Placental pericyte (primary cell): ENCODE data around the gene CCDC6.

GRCh38 chr10:58816907-58817867, 304.5 kb downstream of the BICC1 start:
- CAGE, long polyA plus RNA = no peak

DNA sequence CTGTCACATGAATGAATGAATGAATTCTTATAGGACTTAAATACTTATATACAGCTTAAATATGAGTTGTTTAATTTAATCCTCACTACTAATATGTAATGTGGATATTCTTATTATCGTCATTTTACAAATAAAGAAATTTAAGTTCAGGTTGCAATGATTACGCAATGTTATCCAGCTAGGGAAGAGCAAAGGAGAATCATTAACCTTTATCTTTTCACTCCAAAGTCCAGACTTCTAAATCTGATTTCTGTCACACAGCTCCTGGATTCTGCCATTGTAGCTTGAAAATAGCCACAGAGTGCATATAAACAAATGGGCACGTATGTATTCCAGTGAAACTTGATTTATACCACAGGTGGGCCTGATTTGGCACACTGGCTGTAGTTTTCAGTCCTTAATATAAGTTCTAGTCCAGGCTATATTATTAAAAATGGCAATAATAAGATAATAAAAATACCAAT, 181.7 kb upstream of the PHYHIPL start:
- CAGE, long polyA plus RNA = no peak

- CAGE, long polyA plus RNA = no peak
Observed at GRCh38 chr10:59019050-59019408, 157.4 kb upstream of the PHYHIPL start.

GRCh38 chr10:59725736-59726157, 16.1 kb upstream of the SLC16A9 start:
- CAGE, long polyA plus RNA = no peak

DNA sequence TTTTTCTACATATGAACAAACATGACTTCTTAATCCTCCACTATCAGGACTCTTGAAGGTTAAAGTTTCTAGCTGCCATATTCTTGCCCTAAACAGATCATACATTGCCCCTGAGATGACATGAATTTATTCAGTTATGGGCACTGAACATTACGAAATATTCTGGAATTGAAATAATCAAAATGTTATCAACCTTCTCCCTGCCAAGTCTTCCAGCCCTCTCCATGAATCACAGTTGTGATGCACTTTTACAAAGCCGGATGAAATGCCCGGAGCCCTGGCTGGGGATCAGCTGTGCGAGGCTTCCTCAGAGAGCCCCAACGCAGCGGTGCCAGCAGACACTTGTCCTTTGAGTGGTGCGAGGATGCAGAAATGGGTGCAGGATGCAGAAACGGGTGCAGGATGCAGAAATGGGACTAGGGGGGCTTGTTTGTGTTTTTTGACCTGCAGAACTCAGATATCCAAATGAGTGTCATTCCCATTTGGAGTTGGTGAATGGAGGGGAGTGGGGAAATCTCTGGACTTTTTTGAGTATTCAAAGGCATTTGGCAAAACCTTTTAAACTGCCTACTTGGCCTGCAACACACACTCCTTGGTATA, 2.7 kb downstream of the MRLN start:
- CAGE, long polyA plus RNA = no peak

- CAGE, long polyA plus RNA = no peak
Observed at GRCh38 chr10:59869452-59870416, 36.6 kb downstream of the CCDC6 start.

GRCh38 chr10:59906089-59907096, at the start of gene CCDC6:
Gene CCDC6 (minus strand): TSS chr10:59906556.
- CAGE, long polyA plus RNA = no peak

DNA sequence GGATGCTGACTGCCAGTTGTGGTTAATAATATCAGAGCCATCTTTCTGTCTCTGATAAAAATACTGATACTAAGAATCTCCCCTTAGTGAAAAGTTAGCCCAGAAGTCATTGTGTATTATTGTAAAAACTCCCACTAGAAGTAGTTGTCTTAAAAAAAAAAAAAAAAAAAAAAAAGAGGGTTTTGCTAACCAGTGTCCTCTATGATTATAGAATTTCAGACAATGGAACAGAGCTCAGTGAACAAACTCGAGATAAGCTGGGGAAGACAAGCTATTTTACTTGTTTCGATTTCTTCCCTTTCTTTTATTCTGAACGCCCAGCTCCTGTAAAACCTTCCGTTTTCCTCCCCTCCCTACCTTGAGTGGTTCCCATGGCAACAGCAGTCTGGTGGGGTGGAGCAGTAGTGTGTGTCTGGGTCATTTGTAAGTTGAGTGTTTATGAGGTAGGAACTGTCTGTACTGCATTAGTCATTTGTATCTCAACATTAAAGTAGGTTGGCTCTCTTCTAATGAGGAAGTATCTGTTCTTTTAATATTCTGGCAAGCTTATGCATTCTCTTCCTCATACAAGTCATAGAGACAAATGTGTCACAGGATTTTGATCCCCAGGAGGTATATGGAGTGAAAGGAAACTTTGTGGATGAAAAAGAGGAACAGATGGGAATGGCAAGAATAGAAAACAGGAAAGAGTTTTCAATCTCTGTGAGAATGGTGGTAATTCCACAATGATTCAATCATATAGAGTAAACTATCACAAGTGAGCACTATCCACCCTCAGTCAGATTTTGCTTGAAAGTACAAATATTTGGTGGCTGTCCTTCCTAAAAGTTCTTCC, 85.3 kb upstream of the CCDC6 start:
- CAGE, long polyA plus RNA = no peak

DNA sequence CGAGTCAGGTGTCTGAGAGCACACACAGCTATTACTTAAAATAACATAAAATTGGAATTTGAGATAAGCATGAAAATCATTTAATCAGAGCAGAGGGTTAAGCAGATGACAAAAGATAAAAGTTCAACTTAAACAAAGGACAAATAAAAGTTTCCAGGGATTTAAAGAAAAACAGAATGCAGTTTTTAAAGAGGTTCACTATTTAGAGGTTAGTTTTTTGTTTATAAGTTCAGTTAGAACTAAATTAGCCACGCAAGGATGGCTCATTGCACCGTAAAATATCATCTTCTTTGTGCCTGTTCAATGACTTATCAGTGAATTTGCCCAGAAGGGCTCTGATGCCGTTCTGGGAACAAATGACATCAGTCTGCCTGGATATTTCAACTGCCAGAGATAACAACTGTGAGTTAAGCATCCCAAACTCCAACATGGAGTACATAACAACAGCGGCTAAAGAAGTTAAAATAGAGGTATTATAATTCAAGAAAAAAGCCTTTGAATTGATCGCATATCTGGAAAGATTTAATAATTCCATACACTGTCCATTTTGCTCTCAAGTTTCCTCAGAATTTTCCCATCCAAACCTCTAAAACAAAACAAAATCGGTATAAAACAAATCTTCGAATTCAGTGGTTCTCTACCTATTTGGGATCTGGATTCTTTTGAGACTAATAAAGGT, 107.7 kb downstream of the ANK3 start:
- CAGE, long polyA plus RNA = no peak

GRCh38 chr10:60349865-60350285, 39.8 kb downstream of the ANK3 start:
- CAGE, long polyA plus RNA = no peak

- CAGE, long polyA plus RNA = no peak
Observed at GRCh38 chr10:60944597-60945308, 768 bp upstream of the RHOBTB1 start.

GRCh38 chr10:60964459-60964759, 20.4 kb upstream of the RHOBTB1 start:
- CAGE, long polyA plus RNA = no peak

DNA sequence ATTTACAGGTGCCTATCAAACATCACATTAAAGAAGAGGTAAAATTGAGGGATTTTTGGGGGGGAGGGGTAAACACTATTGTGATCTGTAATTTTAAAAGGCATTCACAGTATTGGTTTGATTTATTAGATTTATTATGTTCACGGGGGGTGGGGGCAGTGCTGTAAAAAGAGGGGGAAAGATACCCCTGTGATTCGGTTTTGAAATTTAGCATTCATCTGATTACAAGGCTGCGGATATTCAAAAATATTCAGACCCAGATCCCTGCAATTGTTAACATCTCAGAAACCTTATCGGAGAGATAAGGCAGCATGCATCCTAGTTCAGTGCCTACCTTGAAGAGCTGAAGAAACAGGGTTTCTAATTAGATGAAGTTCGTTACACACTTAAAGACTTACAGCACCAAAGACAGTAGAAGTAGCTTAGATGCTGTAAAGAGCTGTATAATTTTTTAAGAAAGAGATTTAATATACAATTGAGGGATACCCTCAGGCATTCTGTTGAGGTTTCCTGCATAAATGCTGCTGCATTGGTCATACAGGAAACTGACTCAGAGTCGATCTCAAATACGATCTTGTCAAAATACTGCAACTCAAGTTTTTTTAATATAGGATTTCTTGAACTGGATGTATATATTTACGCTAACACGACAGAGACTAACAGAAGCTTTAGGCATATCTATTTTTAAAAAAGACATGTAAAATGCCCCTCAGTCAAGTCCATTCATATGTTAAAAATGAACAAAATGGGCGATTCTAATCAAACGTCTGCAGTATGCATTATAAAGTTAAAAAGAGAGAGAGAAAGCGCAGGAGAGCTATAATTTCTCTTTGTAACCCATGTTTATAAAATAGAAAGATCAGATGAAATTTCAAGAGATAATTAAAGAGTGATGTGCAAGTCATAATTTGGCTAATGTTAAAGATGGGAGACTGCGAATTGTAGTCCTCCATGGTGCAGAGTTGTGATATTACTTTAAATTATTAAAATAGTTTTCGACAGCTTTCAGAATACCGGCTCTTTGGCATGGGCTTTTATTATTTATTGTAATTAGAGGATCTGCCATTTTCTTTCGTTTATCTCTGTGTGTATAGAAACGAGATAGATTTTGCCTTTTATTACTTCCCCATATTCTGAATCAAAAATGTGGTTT, 2.4 kb upstream of the ARID5B start:
- CAGE, long polyA plus RNA = no peak

DNA sequence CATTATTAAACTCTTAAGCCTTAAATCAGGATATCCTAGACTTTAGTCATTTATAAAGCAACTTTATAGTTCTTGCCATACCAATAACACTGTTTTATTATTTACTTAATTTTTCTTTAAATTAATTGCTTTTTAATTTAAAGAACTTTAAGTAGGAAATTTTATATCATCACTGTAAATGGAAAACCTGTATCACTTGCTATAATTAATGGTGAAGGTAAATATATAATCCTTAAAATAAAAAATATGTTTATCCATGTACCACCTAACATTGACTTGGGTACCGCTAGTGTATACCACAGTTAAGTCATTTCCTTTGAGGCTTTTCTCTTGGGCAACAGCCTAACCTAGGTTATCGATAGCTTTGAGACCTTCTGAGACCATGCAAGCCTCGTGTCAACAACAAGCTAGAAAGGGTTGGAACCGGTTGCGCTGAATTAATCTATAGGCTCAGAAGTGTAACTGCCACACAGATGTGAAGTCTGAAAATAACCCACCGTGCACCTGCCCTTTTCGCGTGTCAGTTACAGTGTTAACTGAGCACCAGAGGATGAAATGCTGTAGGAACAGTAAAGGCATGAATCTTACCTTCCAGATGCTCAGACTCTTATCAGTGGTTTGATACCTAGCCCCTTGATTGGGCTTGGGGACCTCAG, 59.7 kb downstream of the ARID5B start:
- CAGE, long polyA plus RNA = no peak

GRCh38 chr10:61992598-61993633, 91.4 kb downstream of the ARID5B start:
- CAGE, long polyA plus RNA = no peak

- CAGE, long polyA plus RNA = no peak
Observed at GRCh38 chr10:62038470-62039428, 137.2 kb downstream of the ARID5B start.

DNA sequence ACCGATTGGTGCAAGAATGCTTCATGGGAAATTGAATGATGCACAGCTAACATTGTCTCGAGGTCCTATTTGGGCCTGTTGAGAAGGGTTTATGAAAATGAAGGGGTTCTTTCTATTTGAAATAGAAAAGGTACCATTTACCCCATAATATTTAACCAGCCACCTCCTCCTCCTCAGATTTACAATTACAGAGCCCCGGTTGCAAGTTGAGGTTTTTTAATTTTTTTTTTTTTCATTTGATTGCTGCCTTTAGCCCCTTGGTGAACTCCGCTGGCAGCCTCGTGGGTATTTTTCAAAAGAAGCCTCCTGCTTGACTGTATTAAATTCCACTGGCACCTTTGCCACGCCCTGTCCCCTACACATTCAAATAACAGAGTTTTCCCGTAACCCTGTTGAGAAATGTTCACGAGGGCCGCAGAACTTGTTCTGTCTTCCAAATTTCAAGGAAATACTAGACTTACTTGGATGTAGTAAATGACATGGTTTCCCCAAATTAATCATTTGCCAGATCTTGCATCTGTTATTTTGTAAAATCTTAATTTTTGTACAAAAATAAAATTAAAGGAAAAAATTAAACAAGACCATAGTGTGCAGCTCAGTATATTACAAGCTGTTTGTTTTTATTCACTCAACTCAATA, 166.9 kb downstream of the ARID5B start:
- CAGE, long polyA plus RNA = no peak

DNA sequence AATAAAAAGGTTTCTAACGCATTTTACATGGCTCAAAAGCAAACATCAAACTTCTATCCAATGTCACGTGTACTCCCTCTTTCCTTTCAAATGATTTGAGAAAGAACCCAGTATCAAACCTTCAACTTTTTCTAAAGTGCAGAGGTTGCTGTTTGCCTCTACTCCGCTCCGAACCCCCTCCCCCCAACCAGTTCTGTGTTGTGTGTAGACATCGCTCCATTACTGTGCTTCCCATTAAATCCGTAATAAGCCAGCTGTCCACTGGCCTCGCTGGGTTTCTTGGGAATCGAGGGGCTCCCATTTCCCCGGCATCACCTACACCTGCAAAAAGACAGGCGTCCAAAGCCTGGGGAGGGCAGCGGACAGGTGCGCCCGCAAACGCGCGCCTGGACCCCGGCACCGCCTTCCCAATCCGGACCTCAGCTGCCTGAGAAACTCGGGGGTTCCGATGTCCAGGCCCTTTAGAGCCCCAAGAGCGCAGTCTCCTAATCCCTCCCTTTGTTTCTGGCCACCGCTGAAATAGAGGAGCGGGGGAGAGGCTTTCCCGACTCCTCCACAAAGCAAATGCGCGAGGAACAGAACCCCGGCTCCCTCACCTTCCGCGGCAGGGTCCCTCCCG, 611 bp downstream of the RTKN2 start:
- CAGE, long polyA plus RNA = no peak

DNA sequence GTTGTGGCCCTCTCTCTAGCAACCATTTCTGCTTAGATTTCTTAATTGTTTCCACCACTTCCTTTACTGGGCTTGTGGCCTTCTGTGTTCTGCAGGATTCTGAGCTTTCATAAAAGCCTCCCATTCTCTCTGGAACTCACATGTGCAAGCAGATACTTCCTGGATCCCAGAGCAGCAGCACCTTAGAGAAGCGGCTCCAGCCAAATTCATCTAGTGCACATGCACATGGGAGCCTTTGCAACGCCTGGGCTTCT, 118.5 kb downstream of the ZNF365 start:
- CAGE, long polyA plus RNA = no peak

DNA sequence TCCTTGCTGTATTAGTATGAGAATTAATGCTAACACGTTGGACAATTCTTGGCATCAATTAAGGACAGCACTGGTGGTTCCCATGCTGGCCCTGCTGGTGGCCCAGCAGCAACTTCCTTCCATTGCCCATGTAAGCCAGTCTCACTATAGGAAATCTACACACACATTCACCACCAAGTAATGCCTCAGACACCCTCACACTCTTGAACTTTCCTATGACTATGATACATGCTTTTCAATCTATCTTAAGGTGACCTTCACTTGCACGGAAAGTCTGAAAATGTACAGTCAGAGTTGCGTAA, 123.4 kb upstream of the ADO start:
- CAGE, long polyA plus RNA = no peak